ENCODE results near the genes LRRC72, BZW2 and HDAC9.

DNA sequence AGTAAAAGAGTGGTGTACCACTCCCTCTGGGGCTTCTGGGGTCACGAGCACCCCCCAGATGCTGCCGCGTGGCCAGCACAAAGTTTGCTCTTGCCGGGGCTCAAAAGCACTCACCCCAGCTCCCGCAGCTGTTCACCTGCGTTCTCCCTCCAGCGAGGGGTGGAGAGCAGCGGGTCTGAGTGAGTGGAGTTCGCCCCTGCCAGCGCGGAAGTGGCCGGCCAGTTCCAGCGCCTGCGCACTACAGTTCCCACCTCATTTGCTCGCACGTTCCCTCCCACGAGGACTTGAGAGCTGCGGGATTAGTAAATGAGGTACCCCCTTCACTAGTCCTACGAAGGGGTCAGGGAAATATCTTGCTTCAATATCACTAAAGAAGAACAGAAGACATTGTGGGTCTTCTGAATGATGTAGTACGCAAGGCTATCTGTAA, 24.3 kb upstream of the LRRC72 start:
- PRO-cap, result no peak

DNA sequence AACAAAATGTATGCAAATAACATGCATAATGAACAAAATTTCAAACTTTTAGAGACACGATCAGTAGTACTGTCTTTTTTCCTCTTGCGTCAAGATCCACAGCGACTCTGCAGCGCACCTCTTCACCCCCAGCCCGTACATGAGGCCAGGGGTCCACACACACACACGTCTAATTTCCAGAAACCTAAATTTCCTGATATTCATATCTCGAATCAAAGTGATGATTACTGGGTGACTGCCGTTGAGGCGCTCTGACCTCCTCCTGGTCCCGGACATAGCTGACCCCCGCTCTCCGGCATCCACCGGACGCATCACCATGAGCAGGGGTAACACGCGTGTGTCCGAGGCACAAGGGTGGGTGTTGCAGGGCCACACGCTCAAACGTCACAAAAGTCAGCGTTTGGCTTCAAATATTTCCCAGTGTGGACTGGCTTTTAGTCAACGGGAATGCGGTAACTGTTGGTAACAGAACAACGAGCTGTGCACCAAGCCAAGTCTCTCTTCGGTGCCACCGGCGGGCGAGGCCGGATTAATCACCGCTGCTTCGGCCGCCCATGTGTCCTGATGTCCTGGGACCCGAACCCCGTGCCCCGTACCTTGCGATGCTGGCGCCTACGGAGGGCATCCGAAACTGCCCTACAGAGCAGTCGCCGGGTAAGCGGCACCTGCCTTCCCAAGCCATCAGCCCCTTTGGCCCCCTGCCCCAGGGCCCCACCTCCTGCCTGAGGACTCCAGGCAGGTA, at the start of gene LRRC72:
LRRC72 (plus strand) TSS at position 437 of the 742 bp plus-strand sequence.
- PRO-cap, result no peak

DNA sequence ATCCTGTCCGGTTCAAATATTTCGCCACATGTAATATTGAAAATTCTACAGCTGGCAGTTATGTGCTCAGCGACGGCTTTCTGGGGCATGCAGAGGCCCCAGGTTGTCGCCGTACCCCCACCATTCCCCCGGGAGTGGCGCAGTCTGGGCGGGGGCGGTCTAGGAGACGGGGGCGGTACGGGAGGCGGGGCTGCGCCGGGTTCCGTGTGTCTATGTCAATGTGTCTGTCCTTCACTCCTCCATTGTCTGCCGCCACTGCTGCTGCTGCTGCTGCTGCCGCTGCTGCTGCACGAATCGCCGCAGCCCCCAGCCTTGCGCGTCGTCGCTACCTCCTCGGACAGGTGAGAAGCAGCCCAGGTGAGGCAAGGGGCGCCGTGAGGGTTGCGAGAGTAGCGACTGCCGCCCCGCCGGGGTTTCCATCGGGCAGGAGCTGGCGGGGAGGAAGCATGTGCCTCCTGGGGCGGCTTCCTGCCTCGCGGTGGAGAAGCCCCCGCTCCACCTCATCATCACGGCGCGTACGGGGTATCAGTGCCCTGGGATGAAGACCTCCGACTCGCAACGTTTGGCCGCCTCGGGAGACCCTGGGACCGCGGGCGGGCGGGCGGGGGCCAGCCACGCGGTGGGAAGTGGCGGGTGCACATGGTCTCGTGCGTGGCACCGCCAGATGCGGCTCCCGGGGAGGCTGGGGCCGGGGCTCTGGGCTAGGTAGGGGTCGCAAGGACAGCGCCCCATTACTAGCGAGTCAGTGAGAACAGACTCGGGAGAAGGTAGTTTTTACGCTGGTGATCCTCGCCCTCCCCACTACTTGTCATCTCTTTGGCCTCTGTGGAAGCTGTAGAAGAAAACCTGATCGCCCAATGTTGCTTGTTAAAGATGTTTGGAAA, at the start of gene BZW2:
BZW2 (plus strand) TSS at position 234 of the 884 bp plus-strand sequence.
- PRO-cap, result unidirectional peak, plus-strand start at position 242 of the sequence

DNA sequence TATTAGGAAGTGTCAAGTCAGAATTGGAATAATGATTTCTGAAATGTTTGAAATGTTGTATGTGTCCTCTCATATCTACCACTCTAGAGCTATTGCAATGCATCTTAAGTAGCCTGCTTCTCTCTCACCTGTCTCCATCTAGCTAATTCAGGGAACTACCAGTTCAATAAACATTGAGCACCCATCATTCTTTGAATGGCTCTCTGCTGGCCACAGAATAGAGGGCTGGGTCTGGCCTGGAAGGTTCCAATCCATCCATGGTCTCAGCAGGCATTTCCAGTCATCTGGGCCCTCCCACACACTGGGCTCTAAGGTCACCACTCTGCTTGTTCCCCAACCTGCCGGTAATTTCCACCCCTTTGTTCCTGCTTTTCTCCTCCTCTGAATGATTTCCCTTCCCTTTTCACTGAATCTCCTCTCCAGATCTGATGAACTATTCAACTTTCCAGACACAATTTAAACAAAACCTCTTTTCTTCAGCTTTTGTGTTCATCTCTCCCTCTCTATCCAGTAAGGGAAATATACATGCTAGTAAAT, 2.5 kb downstream of the BZW2 start:
- PRO-cap, result no peak

- PRO-cap, result no peak
Measured at GRCh38 chr7:16754881-16755226, 1.3 kb downstream of the TSPAN13 start.

- PRO-cap, result no peak
Measured at GRCh38 chr7:16765230-16765984, 11.9 kb downstream of the TSPAN13 start.

DNA sequence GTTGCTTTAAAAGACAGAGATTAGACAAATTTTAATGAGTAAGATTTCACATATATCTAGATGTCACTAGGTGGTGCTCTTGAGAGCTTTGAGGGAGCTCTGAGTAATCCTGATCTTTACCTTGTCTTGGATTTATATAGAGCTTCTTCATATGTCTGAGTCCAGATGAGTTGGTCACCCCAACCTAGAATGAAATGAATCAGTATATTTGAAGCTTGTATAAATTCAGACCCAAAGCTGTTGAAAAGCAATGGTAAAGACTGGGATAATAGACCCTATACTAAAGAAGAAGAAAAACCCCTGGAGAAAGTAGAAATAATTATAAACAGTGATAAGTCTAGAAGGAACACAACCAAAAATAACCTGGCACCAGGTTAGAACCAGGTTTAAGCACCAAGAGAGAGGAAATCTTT, 3.6 kb downstream of the AGR2 start:
- PRO-cap, result no peak

DNA sequence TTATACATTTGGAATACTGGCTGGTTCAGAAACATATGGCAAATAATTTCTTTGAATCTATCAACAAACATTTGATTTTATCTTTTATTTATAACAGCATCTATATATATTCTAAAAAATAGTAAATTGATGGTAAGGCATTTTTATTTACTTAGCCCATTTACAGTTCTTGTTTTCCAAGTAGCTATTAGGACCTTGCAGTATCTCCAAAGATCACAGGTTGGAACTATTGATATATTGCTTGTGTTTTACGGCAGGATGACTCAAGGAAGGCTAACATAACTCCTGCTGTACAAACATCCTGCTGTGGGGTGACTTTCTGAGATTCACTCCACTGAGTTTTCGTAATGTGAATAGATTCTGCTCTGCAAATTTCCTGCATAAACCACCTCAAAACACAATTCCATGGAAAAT, 971 bp downstream of the AGR2 start:
- PRO-cap, result unidirectional peak, plus-strand start at position 244 of the sequence; unidirectional peak, plus-strand start at position 307 of the sequence

DNA sequence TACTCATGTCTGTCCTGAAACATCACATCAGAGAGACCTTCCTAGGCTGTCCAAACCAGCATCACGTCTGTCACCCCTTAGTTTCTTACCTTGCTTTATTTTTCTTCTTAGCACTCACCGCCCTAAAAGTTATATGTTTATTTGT, 9.3 kb downstream of the AHR start:
- PRO-cap, result no peak

DNA sequence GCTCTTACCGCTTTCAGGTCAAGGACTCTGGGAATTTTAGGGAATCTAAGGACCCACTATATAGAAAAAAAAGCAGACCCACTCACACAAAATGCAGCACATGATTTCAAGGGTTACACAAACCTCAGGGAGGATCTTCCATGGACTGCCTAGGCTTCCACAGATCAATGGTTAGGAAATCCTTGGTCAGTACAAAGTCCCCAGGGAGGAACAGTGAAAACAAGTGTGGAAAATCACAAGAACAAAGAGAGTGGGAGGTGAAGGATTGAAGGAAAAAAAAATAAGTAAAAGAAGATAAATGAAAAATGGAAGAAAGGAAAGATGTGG, 188.4 kb downstream of the AHR start:
- PRO-cap, result no peak

- PRO-cap, result no peak
Measured at GRCh38 chr7:17523725-17524321, 225.4 kb downstream of the AHR start.

- PRO-cap, result no peak
Measured at GRCh38 chr7:17679305-17679826, 260.9 kb downstream of the SNX13 start.

DNA sequence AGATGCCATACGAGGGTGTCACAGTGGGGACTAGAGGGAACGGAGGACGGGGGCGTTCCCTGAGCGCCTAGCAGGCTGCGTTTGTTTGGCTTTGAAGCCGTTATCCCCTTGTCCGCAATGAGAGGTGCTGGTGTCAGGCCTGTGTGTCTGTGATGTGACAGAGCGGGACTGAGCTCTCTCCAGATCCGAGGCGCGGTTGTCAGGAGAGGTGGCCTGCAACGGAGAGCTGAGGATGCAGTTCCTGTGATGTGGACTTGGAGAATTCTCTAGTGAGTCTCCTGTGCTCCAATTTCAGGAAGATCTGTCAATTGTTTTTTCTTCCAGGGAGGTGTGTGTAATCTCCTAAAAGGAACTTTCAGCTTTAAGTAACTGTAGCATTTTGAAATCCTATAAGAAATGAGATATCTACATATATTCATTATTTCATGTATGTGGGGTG, 60.1 kb upstream of the PRPS1L1 start:
- PRO-cap, result no peak

DNA sequence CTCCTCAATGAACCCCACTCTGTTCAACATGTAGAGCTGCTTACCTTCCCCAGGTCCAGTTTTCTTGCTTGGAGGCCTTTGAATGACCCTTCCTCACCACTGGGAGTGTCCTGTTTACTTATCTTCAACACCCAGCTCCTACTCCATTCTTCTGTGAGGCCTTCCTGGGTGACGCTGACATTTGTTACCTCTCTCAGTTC, 149.7 kb upstream of the PRPS1L1 start:
- PRO-cap, result no peak

GRCh38 chr7:18494997-18496099, at the start of gene HDAC9:
Gene HDAC9, plus strand, starts transcription at chr7:18495749.
- PRO-cap, result unidirectional peak, plus-strand start at chr7:18495739

GRCh38 chr7:18530454-18531063, 35.0 kb downstream of the HDAC9 start:
- PRO-cap, result no peak

DNA sequence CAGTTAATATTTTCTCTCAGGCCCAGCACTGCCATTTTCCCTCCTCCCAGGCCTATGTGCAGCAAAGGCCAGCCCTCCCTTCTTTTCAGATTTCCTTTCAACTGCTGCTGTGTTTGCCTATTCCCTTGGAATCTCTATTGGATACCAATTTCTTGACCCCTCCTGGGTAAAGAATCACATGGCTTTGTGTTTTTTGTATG, 20.1 kb downstream of the MACC1 start:
- PRO-cap, result no peak

- PRO-cap, result no peak
Measured at GRCh38 chr7:20361231-20362142, 30.8 kb downstream of the ITGB8 start.

GRCh38 chr7:20716881-20717180, 69.9 kb downstream of the SP8 start:
- PRO-cap, result no peak

DNA sequence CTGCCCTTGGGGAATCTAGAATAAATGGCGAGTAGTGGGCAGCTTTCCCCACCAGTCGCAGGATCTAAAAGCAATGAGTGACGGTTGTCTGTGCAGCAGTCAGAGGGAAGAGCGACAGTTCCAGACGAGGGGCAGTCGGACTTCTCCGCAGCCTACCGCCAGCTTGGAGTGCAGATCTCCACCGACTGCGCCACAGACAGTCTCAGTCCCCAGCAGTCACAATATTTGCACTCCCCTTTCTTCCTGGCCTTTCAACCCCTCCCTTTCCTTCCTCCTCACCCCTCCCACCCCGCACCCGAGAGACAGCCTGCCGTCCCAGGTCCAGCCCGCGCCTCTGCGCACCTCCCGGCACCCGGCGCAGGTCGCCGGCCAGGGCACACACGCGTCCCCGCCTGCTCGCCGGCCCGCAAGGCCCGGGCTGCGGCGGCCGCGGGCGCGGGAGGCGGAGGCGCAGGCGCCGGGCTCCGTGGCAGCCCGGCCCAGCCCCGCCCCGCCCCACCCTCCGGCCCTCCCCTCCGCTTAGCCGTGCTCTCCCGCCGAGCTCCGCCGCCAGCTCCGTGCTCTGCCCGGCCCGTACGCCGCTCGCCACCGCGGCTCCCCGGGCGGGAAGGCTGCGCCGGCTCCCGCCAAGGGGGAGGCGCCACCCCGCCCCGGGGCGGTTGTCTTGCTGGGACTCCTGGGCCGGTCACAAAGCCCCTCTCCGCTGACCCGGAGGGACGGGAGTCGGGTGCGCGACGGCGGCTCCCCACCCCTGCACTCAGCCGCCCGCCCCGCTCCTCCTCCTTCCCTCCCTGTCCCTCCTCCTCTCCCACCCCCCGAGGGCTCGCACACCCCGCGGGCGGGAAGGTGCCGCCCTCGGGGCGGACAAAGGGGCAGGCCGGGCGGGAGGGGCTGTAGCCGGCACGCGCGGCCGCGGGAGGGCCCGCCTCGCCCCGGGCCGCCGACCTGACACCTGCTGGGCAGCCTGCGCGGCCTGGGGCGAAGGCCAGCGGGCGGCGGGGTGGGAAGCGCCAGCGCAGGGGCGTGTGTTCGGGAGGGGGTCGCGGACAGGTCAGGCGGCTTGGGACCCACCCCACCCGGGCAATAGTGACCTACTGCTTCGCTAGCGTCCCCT, 11.3 kb upstream of the SP8 start:
- PRO-cap, result unidirectional peak, minus-strand start at position 192 of the sequence; unidirectional peak, minus-strand start at position 404 of the sequence; unidirectional peak, minus-strand start at position 759 of the sequence

All from duodenum (tissue), 1 donor.